ENCODE results near the gene PRUNE2.

DNA sequence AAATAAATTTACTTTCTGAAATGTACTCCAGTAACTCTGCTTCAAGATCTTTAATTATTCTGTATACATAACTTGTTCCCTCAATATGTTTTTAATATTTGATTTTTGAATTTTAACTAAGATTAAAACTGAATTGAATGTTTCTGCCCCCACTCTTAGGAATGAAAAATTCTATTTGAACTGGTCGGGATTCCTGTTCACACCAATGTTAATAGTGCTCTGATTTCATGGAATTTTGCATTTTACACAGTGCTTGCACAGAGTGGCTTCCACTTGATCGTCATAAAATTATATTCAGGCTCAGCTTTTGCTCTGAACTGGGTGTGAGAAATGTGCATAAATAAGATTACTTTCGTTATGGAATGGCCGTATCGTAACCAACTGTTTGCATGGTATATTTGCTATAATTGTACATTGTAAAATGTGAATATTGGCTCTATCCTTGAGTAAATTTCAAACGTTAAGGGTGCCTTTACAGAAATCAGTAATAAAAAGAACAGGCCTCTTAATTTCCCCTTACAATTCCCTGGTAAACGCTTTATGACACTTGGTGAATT lies 240.9 kb downstream of the RFK start:
- PRO-cap = no peak

GRCh38 chr9:76313760-76314275 lies 80.4 kb downstream of the RFK start:
- PRO-cap = no peak

DNA sequence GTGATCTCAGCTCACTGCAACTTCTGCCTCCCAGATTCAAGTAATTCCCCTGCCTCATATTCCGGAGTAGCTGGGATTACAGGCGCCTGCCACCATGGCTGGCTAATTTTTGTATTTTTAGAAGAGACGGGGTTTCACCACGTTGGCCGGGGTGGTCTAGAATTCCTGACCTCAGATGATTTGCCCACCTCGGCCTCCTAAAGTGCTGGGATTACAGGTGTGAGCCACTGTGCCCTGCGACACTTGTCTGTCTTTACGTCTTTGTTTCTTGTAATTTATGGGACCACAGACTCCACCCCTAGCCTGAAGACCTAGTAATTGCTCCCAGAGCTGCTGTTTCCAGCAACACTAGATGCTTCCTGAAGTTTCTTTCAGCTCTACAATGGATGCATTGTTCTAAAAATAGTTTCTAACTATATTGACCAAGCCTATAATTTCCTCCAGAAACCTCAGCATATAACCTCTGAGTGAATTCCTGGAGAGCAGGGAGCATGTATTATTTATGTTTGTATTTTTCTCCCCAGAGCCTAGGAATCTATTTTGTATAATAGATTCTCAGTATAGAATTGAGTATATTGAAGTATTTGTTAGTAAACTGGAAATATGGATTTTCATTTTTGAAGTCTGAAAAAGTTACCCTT lies 13.9 kb downstream of the GCNT1 start:
- PRO-cap = no peak

- PRO-cap = no peak
Measured at GRCh38 chr9:76522929-76523494, 64.0 kb downstream of the GCNT1 start.

- PRO-cap = no peak
Measured at GRCh38 chr9:76576331-76576802, 117.4 kb downstream of the GCNT1 start.

DNA sequence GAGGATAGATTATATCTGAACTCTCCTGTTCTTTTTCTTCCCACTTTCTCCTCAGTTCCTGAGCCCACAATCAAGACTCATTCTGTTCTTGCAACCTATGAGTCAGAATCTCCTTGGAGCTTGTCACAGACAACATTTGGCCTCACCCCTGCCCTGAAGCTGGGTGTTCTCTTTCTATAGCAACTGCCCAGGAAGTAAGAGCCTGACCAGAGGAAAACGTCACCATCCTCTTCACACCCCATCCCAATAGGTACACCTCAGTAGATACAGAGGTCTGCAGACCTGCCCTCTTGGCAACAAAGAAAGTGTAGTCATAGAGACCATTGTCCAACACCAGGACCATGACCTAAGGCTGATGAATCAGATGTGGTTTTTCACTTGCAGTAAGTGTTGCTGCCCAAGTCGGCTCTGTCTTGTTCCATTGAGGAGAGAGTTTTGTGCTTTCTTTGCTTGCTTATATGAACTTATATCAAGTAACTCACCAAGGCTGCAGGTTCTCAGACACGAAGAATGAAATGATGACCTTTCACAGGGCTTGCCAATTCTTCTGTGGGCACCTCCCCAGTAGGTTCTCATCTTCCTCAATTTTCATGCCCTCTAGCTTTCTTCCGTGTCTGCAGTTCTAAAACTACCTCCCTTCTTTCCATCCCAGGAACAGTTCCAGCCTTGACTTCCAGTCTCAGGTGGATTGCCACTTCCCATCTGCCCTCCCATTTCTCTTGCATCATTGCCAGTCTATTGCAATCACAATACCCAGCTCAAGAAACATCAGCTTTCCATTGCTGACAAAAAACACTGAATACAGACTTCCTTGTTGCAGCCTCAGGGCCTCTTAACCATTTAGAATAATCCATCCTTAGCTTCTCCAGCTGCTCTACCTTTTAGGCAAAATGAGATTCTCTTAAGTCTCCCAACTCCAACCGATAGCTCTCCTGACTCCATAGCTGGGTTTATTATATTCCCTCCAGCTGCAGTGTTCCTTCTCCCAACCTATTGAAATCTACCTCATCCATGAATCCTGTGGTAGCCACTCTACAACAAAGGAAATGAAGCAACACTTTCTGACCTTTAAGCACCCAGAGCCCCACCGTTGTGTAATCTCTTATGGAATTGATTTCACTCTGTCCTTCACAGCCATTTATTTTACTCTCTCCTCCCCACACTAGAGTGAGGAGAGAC lies 217.6 kb downstream of the PRUNE2 start:
- PRO-cap = no peak

- PRO-cap = no peak
Measured at GRCh38 chr9:76875792-76876480, 30.0 kb downstream of the PRUNE2 start.

GRCh38 chr9:76897980-76898579 lies 7.8 kb downstream of the PRUNE2 start:
- PRO-cap = no peak

DNA sequence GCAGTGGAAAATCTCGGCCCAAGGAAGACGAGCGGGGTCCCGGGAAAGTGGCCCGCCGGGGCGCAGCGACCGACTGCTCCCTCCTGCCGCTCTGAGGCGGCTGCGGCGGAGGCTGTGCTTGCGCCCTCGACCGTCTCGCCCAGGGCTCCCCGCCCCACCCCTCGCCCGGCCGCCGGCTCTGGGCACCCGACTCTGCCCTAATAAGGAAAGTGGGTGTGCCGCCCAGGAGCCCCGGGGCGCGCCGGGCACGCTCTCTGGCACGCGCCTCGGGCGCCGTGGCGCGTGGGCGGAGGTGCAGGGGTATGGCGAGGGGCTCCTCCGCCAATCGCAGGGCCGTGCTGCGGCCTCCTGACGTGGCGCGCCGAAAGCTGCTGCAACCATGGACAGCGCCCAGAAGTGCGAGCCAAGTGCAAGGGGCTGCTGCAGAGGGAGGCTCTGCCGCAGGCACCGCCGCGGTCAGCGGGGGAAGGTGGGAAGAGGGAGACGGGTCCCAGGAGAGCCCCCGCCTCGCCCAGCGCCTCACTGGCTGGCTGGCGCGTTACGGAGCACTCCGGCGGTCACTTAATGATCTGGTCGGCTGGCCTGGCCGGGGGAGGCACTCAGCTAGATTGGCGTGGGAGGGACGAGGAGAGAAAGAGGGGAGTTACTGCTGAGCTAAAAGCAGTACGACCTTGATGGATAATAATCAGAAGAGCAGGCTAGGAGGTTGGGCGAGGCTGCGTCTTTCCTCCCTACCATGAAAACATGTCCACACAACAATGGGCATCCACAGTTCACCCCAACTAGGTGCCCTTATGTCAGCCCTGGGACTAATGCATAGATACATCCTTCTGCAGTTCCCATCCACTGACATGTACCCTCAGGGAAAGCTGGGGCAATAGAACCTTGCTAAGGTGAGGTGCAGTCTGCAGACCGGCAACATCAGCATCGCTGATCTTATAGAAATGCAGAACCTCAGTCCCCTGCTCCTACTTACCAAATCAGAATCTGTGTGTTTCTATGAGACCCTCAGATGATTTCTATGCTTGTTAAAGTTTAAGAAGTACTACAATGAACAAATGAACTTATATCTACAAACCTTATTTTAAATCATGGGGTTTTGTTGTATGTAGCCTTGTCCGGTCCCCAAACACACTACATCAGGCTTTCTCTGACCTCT lies at the start of gene PRUNE2:
PRUNE2 (minus strand) TSS at position 111 of the 1,159 bp plus-strand sequence.
- PRO-cap = unidirectional peak, minus-strand start at position 104 of the sequence

GRCh38 chr9:77018254-77019405 lies 825 bp upstream of the FOXB2 start:
- PRO-cap = no peak

- PRO-cap = no peak
Measured at GRCh38 chr9:77178420-77178535, 944 bp downstream of the VPS13A start.

- PRO-cap = no peak
Measured at GRCh38 chr9:77178536-77178965, 1.2 kb downstream of the VPS13A start.

- PRO-cap = no peak
Measured at GRCh38 chr9:77534061-77535061, 113.8 kb downstream of the GNA14 start.

DNA sequence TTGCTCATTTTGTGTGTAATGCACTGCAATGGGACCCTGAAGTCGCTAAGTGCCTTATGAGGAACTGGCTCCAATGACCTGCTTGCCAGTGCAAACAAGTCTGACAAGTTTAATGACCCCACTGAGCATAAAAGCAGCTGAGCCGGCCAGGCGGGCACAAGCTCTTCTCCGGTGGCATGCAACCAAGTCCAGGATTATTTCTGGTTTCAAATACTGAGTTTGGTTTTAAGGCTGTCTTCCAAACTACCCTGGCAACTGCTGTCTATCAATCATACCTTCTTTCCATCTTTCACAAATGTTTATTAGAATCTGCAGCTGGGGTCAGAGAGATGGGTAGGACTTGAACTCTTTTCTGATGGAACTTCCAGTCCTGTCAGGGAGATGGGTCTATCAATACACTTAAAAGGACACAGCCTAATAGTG lies 15.8 kb upstream of the GNA14 start:
- PRO-cap = no peak

DNA sequence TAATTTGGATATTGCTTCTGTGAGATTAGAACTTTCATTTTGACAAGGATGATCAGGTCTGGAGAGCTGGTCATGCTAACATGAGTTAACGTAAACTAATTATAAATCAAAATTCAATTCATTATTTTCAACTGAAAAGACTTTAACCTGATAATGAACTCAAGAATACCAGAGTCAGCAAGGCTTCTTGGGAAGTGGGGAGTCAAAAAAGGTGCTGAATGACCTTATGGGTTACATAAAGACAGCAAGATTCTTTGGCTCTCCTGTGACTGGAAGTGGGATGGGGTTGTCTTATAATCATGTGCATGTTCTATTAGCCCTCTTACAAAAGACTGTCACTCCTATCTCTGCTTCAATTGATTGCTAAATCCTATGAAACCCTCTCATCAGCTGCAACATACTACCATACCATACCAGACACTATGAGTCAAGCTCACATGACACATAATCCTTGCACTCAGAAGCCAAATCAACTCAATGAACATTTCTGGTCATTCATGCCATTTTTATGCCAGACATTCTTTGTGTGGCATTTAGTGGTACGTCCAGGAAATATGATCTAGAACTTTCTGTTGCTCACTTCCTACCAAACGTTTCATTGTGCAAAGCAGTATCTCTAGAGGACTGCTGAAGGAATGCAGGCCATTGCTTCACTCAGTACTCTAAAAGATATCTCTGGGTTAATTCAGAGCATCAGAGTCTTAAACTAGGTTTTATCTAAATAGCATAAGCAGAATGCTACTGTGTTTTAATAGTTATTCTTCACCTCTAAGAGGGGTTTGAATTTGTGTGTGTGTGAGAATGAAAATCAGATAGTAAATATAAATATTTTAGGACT lies 159.1 kb upstream of the GNA14 start:
- PRO-cap = no peak

GRCh38 chr9:77849814-77851268 lies 181.3 kb downstream of the GNAQ start:
- PRO-cap = no peak

- PRO-cap = no peak
Measured at GRCh38 chr9:77892171-77892769, 139.3 kb downstream of the GNAQ start.

DNA sequence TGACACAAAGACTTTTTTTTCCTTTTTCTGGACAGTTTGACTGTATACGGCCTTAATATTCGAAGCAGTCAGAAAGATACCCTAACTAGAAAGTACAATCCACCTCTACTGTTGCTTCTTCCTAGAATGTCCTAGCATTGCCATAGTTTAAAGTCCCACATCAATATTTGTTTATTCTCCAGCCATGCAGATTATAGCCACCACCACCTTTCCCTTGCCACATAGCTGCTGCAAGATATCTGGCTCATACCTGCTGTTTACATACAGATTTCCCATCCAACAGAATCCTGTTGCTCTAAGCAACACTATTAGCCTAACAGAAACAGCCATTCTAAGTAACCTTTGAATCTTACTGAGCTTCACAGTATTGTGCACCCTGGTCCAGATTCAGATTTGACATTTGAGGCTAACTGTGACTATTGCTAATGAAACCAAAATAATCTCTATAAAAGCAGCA lies 45.6 kb downstream of the GNAQ start:
- PRO-cap = no peak

GRCh38 chr9:78272546-78273138 lies 24.3 kb upstream of the PSAT1 start:
- PRO-cap = no peak

- PRO-cap = no peak
Measured at GRCh38 chr9:78300265-78300730, 3.4 kb downstream of the PSAT1 start.

All from mesothelial cell of epicardium (in vitro differentiated cells).